M059J (cell line): ENCODE measurements around a stretch of chr4.

GRCh38 chr4:2795373-2795961, 2.6 kb downstream of the SH3BP2 start:
- RAMPAGE, long total RNA, result no peak

DNA sequence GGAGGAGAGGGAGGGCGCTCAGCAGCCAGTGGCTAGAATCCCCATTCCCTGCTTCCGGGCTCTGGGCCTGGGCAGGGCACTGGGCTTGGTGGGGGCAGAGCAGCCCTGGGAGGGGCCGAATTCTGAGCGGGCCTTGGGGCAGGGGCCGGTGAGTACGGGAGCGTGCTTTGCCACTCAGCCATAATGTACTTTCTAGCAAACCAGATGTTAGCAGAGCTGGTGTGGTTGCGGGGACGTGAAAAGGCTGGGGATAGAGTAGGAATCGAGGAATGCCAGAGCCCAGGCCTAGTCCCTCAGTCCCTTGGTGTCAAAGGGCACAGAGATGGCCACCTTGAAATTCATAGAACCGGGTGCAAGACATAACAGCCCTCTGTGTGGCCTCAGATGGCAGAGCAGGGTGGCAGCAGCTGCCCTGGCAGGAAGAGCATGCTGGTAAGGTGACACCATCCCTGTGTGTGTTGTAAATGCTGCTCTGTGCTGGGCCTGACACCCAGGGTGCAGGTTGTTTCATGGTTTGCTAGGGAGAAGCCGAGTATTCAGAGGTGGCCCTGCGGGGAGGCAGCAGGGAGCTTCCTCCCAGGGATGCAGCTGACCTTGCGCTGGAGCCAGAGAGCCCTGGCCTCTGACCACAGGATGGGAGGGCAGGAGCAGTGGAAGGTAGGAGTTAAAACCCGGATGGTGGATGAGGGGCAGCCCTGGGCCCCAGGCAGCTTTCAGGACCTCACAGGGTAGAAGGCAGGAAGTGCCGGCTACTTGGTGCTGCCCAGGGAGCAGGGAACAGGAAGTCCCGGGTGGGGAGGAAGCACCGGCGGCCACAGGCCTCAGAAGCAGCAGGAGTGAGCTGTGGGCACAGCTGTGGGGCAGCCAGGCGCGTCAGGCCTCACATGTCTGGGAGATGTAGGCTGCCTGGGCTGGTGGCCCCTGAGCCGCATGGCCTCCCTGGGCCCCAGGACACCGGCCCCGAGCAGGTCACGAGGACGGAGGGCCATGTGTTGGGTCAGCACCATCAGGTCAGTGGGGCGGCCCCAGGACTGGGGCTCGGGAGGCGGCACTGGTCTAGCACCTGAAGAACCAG, 18.9 kb downstream of the SH3BP2 start:
- RAMPAGE, long total RNA, result no peak

DNA sequence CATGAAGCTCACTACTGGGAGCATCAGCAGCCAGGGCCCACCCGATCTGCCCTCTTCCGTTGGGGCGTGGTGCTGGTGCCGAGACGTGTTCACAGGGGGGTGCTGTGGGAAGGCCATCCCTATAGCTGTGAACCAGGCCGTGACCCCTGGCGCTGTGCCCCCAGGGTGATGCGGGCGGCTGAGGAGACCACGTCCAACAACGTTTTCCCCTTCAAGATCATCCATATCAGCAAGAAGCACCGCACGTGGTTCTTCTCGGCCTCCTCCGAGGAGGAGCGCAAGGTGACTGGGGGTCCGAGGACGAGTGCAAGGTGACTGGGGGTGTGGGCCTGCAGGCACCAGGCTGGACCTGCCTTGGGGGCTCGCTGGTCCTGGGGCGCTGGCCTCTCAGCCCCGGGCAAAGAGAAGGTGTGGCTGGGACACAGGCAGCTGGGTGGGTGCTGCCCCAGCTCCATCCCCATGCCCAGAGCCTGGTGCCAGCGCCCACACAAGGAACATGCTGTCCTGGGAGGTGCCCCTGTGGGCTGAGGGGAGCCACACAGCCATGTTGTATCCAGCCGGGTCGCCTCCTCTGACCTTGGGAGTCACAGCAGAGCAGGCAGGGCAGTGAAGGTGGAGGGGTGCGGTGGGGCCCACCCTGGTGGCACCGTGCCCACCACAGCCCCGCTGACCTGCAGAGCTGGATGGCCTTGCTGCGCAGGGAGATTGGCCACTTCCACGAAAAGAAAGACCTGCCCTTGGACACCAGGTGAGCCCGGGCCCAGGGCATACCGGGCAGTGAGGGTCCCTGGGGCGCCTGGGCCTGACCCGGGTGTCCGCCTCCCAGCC, 19.0 kb upstream of the ADD1 start:
- RAMPAGE, long total RNA, result no peak

DNA sequence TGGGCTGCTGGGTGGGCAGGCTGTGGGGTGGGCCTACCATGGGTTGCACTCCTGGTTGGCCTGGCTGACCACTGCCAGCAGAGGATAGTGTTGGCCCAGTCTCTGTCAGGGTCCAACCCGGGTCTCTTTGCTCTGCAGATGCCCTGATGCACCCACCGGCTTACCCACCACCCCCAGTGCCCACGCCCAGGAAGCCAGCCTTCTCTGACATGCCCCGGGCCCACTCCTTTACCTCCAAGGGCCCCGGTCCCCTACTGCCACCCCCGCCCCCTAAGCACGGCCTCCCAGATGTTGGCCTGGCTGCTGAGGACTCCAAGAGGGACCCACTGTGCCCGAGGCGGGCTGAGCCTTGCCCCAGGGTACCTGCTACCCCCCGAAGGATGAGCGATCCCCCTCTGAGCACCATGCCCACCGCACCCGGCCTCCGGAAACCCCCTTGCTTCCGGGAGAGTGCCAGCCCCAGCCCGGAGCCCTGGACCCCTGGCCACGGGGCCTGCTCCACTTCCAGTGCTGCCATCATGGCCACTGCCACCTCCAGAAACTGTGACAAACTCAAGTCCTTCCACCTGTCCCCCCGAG, 14.2 kb upstream of the ADD1 start:
- RAMPAGE, long total RNA, result no peak

- RAMPAGE, long total RNA, result no peak
Observed at GRCh38 chr4:2836827-2837285, 6.8 kb upstream of the ADD1 start.

- RAMPAGE, long total RNA, result no peak
Observed at GRCh38 chr4:2837286-2837774, 6.3 kb upstream of the ADD1 start.

- RAMPAGE, long total RNA, result no peak
Observed at GRCh38 chr4:2842751-2843543, 697 bp upstream of the ADD1 start.

- RAMPAGE, long total RNA, result no peak
Observed at GRCh38 chr4:2867650-2868875, 24.4 kb downstream of the ADD1 start.

- RAMPAGE, long total RNA, result no peak
Observed at GRCh38 chr4:3041047-3042248, 33.0 kb upstream of the HTT start.

GRCh38 chr4:3074795-3075837, 635 bp downstream of the HTT start:
- RAMPAGE, long total RNA, result no peak

DNA sequence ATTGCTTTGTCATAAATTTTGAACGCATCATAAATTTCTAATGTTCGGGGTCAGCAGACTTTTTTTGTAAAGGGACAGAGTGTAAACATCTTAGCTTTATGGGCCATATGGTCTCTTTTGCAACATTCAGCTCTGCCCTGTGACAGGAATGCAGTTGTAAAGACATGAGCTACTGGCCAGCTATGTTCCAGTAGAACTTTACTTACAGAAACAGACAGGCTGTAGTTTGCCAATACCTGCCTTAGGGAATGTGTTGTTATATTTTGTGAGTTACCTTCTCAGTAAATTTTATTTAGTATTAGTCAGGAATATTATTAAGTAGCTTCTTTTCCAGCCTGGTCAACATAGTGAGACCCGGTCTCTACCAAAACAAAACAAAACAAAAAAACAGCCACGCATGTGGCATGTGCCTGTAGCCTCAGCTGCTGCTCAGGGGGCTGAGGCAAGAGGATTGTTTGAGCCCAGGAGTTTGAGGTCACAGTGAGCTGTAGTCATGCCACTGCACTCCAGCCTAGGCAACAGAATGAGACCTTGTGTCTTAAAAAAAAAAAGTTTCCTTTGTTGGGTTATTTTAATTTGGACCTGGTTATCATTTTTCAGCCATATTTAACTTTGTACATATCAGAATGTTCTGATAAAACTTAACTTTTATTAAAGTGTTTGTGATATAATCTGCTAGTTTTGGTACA, 48.8 kb downstream of the HTT start:
- RAMPAGE, long total RNA, result no peak

- RAMPAGE, long total RNA, result no peak
Observed at GRCh38 chr4:3134167-3134877, 59.8 kb downstream of the HTT start.

DNA sequence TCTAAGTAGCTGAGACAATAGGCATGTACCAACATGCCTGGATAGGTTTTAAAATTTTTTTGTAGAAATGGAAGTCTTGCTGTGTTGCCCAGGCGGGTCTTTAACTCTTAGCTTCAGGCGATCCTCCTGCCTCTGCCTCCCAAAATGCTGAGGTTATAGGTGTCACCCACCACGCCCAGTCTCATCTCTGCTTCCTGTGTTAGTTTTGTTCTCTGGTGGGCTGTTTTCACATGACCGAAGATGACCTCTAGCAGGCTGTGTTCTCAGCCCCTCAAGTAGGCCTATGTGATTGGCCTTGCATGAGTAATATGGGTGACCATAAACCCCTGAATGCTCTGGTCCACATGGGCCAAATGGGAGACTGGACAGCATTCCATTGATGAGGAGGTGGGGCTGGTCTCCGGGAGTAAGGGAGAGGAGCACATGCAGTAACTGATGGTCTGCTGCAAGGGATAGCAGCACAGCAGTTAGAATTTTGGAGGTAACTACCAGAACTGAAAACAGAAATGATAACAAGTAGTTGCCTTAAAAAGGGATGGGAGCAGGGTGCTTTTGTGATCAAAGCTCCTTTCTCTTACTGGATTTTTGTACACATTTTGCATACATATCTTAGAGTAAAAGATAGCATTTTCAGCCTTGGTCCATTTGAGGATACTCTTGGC, 56.6 kb upstream of the MSANTD1 start:
- RAMPAGE, long total RNA, result no peak

- RAMPAGE, long total RNA, result no peak
Observed at GRCh38 chr4:3207409-3208178, 41.4 kb upstream of the MSANTD1 start.

DNA sequence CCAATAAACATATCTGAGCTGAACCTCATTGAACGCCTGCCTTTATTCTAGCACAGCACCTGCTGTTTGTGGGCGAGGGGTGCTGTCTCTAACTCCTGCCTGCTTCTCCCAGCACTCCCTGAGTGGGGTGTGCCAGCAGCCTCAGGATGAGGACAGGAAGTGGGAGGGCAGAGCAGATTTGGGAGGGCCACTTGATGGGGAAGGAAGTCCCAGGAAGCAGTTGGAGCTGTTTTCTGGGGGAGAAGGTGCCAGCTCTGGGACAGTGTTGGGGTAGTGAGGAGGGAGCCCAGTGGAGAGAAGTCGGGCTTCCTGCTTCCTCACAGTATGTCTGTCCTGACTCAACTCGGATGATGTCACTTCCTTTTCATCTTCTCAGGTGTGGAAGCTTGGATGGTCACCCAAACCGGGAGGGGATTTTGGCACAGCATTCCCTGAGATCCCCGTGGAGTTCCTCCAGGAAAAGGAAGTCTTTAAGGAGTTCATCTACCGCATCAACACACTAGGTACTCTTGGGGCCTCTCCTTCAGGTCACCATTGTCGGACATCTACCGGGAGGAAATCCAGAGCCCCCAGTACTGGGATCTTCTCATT, 29.1 kb upstream of the MSANTD1 start:
- RAMPAGE, long total RNA, result no peak

DNA sequence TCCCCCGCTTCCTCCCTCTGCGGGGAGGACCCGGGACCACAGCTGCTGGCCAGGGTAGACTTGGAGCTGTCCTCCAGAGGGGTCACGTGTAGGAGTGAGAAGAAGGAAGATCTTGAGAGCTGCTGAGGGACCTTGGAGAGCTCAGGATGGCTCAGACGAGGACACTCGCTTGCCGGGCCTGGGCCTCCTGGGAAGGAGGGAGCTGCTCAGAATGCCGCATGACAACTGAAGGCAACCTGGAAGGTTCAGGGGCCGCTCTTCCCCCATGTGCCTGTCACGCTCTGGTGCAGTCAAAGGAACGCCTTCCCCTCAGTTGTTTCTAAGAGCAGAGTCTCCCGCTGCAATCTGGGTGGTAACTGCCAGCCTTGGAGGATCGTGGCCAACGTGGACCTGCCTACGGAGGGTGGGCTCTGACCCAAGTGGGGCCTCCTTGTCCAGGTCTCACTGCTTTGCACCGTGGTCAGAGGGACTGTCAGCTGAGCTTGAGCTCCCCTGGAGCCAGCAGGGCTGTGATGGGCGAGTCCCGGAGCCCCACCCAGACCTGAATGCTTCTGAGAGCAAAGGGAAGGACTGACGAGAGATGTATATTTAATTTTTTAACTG, 5.5 kb upstream of the MSANTD1 start:
- RAMPAGE, long total RNA, result no peak

GRCh38 chr4:3250547-3250937, 1.6 kb downstream of the MSANTD1 start:
- RAMPAGE, long total RNA, result no peak

GRCh38 chr4:3261417-3261892, 12.5 kb downstream of the MSANTD1 start:
- RAMPAGE, long total RNA, result no peak

GRCh38 chr4:3320184-3321330, 27.7 kb downstream of the RGS12 start:
- RAMPAGE, long total RNA, result no peak

DNA sequence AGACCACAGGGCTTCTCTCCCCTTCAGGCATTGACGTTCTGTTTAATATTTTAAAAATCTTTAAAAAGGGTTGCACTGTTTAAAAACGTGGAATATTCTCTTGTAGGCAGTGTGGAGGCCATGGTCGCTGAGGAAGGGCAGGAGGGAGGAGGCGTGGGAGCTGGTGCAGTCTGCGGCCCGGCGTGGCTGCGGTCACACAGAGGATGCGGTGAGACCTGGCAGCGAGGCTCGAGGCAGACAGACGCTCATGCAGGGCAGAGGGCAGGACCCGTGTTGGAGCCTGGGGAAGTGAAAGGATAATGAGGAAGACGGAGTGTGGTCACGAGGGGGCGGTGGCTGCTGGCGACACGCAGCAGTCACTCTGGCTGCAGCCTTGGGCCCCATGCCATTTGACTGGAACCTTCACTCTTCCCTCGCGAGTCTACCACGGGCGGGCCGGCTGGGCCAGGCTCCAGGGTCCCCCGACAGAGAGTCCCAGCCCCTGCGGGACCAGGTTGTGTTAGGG, 68.9 kb upstream of the HGFAC start:
- RAMPAGE, long total RNA, result no peak